ENCODE measurements around a stretch of chr4.

DNA sequence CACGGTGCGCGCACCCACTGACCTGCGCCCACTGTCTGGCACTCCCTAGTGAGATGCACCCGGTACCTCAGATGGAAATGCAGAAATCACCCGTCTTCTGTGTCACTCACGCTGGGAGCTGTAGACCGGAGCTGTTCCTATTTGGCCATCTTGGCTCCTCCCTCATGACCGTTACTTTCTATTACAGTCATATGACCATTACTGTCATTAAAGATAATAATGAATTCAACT is 47.2 kb downstream of the TLR3 start:
- PRO-cap, 2 experiments: no peak in any of the 2 experiments
- RAMPAGE, long total RNA, 4 experiments: no peak in any of the 4 experiments

- PRO-cap, 2 experiments: no peak in any of the 2 experiments
- RAMPAGE, long total RNA, 4 experiments: no peak in any of the 4 experiments
Measured at GRCh38 chr4:186151487-186152445, 39.6 kb upstream of the CYP4V2 start.

DNA sequence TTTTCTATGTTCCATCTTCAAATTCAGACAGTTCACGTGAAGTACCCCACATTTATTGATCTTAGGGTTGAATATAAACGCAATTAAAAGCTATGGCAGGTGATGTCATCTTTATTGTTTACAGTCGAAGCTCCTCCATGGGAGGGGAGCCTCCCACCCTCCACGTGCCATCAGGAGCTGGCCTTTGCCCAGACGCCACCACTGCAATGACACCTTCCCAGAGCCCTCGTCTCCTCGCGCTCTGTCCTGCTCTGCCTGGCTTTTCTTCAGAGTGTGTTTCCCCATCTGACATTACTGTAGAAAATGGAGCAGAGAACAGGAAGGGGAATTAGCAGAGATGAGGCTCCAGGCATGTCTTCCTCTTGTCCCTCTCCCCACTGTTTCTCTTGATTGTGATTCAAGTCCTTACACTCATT is 18.8 kb upstream of the CYP4V2 start:
- PRO-cap, 2 experiments: no peak in any of the 2 experiments
- RAMPAGE, long total RNA, 4 experiments: no peak in any of the 4 experiments

- PRO-cap, 2 experiments: no peak in any of the 2 experiments
- RAMPAGE, long total RNA, 4 experiments: no peak in any of the 4 experiments
Measured at GRCh38 chr4:186247240-186247503, 18.8 kb upstream of the F11 start.

DNA sequence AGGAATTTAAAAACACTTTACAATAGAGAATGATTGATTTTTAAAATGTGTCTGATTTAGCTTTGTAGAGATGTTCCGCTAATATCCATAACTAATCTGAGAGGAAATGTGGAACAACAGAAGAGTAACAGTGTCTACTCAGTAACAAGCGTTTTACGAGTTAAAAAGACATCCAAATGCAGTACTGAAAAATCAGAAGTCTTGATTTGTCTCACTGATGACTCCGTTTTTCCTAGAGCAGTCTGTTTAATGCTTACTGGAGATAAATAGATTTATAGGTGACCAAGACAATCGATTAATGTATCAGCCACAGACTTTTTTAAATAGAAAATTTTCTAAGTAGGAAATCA is 354 bp downstream of the F11 start:
- PRO-cap, 2 experiments: no peak in any of the 2 experiments
- RAMPAGE, long total RNA, 4 experiments: no peak in any of the 4 experiments

DNA sequence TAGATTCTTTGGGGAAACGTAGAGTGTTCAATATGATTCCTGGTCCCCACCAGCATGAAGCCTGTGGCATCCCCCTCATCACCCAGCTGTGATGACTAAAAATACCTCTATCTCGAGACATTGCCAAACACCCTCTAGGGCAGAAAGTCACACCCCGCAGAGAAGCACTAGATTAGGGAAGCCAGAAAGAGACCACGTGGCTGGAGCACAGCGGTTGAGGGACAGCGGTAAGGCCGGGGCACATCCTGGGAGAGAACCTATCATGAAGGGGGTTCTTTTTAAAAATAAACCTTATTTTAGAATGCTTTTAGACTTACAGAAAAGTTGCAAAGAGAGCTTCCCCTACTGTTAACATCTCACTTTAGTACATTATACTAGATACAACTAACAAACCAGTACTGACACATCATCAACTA is 10.9 kb downstream of the FAT1 start:
- PRO-cap, 2 experiments: no peak in any of the 2 experiments
- RAMPAGE, long total RNA, 4 experiments: no peak in any of the 4 experiments

- PRO-cap, 2 experiments: no peak in any of the 2 experiments
- RAMPAGE, long total RNA, 4 experiments: no peak in any of the 4 experiments
Measured at GRCh38 chr4:186735941-186736289, 12.3 kb upstream of the FAT1 start.

GRCh38 chr4:186813259-186813797 is 89.7 kb upstream of the FAT1 start:
- PRO-cap, 2 experiments: no peak in any of the 2 experiments
- RAMPAGE, long total RNA, 4 experiments: no peak in any of the 4 experiments

- PRO-cap, 2 experiments: no peak in any of the 2 experiments
- RAMPAGE, long total RNA, 4 experiments: no peak in any of the 4 experiments
Measured at GRCh38 chr4:186901728-186902160, 178.1 kb upstream of the FAT1 start.

DNA sequence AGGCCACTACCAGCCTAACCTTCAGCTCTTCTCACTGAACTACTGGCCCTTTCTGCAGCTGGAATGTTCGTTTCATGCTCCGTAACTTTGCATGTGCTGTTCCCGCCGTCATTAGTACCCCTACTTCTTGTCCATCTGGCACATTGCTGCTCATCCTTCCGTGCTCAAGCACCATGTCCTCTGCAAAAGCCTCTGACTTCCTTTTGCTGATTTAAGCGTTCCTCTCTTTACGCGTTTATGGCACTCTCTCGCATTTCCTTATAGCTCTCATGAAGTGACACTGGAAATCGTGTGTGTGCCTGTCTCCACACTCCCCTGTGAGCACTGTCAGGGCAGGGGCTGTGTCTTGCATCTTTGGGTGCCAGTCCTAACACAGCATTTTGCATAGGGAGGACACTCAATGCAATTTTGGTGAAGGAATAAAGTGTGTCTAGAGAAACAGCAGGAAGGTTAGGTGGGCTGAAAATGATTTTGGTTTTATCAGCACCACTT is 210.6 kb upstream of the FAT1 start:
- PRO-cap, 2 experiments: no peak in any of the 2 experiments
- RAMPAGE, long total RNA, 4 experiments: no peak in any of the 4 experiments

- PRO-cap, 2 experiments: no peak in any of the 2 experiments
- RAMPAGE, long total RNA, 4 experiments: no peak in any of the 4 experiments
Measured at GRCh38 chr4:188127332-188127860, 11.8 kb upstream of the TRIML1 start.

DNA sequence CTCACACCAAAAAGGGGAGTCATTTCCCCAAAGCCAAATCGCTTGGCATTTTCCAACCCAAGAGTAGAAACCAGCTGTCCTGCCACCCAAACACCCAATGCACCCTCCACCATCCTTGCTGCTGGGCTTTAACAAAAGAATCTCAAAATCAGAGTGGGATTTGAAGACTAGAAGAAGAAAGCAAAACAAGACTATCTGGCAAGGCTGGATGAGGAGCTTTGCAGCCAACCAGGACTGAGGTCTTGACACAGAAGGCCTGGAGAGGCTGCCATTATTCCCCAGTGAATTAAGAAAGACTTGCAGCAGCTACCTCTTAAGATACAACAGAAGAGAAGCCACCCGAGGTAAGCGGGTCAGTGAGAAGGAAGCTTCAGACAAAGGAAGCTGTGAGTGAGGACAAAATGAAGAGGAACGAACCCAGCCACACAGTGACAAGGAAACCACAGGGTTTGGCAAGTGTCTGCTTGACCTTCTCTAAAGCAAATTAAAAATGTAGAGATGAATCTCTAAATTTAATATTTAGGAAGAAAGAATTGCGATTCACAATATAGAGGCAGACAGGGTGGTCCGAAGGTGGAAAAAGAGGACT is 281.9 kb upstream of the FRG1 start:
- PRO-cap, 2 experiments: no peak in any of the 2 experiments
- RAMPAGE, long total RNA, 4 experiments: no peak in any of the 4 experiments

GRCh38 chr4:189659337-189659776 is 281.3 kb upstream of the FRG1 start:
- PRO-cap, 2 experiments: no peak in any of the 2 experiments
- RAMPAGE, long total RNA, 4 experiments: no peak in any of the 4 experiments

- PRO-cap, 2 experiments: no peak in any of the 2 experiments
- RAMPAGE, long total RNA, 4 experiments: no peak in any of the 4 experiments
Measured at GRCh38 chr4:189915312-189915654, 25.4 kb upstream of the FRG1 start.

- PRO-cap, 2 experiments: peak in 1 of 2 experiments; most common plus-strand start chr4:190017699 (in 1)
- RAMPAGE, long total RNA, 4 experiments: no peak in any of the 4 experiments
Measured at GRCh38 chr4:190017291-190018423, 9.4 kb downstream of the FRG2 start.